Thoracic aorta (tissue), 1 donor: ENCODE measurements around the gene HMGB4.

DNA sequence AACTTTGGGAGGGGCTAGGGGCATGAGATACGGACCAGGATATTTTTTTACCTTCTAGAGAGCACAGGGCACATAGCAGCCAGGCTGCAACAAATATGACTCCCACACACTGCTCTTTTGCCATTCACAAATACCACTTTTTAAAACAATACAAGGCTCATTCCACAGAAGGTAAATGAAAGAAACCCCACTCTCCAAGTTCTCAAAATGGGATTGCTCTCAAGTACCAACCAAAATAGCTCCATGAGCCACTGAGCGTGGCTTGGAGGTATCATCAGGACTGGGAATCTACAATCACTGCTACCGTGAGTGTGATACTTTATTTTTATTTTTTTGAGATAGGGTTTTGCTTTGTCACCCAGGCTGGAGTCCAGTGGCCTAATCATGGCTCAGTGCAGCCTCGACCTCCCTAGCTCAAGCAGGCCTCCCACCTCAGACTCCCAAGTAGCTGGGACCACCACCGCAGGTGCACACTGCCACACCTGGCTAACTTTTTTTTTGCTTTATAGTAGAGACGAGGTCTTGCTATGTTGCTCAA, 19.2 kb downstream of the AK2 start:
- RAMPAGE, long total RNA = no peak

DNA sequence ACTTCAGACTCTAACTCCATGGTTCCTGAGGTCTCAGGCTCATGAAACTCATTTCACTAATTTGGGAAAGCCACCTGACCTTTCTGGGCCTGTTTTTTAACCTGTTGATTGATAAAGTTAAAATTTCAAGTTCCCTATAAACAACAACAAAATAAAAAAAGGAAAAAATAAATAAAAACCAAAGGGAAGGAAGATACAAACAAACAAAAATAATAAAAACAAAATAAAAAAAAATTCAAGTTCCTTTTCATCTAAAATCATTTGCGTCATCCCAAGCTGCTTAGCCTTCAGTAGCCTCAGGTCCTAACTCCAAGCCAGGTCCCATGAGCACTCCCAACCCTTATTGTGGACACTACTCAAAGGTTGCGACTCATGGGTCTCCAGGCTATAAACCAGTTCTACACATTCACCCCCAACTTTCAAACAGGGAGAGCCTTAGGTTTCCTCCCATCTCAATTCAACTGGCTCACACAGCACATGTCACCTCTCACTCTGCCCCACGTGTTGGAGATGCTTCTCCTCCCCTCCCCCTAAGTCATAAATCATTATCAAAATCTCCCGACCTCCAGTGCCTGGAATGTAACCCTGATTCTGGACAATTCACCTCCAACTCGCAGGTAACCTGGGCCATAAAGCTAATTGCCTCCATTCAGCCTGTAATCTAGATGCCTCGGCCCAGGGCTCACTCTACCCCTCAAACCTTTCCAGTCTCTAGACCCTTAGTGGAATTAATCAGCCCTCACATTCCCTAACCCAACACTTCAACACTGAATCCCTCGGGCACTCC, 738 bp downstream of the AK2 start:
- RAMPAGE, long total RNA = no peak

- RAMPAGE, long total RNA = no peak
Measured at GRCh38 chr1:33055364-33055563, 18.6 kb upstream of the AK2 start.

- RAMPAGE, long total RNA = no peak
Measured at GRCh38 chr1:33330941-33331575, 10.2 kb upstream of the A3GALT2 start.

GRCh38 chr1:33338416-33339328, 17.8 kb upstream of the A3GALT2 start:
- RAMPAGE, long total RNA = no peak

DNA sequence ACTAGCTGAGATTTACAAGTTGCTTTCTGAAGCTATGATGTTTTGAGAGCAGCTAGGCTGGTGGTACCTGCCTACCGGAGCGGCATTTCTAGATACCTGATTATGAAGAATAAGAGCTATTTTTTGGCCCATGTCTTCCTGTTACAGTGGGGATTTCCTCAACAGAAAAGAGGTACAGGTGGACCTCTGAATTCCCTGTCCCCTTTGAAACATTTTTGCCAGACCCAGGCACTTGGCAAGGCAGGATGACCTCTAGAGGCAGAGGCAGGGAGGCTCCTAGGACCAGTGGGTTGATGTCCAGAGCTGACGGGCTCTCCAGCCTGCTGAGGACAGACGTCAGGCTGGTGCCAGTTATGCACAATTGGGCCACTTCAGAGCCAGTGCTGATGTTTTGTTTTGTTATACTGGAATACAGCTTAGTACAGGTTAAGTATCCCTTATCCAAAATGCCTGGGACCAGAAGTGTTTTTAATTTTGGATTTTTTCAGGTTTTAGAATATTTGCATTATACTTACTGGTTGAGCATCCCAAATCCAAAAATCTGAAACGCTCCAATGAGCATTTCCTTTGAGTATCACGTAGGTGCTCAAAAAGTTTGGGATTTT, 18.5 kb upstream of the A3GALT2 start:
- RAMPAGE, long total RNA = no peak

DNA sequence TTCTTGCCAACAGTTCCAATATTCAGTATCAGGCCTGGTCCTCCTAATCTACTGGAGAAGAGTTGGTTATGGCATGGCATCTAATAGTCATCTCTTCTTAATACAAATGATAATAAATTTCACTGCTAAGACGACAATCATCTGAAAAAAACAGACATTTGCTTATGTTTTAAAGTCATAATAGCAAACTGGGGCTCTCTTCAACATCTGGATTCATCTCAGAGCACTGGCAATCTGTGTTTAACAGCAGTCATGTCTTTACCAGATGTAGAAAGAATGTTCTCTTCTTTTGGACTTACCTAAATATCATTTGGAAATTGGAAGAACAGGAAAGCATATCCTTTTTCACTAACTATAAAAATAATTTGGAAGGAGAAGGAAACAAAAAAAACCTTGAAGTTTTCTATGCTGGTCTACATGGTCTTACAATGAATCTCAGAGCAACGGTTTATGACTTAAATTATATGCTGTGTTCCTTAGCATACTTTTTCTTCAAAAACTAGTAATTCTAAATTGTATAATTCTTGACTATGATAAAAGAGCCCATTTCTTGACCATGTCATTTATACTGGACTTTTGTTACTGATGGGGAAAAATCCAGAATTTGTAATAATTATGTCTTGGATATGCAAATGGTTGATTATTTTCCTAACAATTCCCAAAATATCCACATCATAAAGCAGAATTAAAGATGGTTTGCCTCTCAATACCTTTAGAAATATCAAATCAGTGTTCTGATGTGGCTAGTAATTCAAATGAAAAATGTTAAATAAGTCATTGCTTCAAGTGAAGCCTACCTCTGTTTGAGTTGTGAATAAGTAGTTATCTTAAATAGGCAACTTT, 24.4 kb upstream of the A3GALT2 start:
- RAMPAGE, long total RNA = no peak

- RAMPAGE, long total RNA = no peak
Measured at GRCh38 chr1:33364651-33364996, 43.7 kb upstream of the A3GALT2 start.

DNA sequence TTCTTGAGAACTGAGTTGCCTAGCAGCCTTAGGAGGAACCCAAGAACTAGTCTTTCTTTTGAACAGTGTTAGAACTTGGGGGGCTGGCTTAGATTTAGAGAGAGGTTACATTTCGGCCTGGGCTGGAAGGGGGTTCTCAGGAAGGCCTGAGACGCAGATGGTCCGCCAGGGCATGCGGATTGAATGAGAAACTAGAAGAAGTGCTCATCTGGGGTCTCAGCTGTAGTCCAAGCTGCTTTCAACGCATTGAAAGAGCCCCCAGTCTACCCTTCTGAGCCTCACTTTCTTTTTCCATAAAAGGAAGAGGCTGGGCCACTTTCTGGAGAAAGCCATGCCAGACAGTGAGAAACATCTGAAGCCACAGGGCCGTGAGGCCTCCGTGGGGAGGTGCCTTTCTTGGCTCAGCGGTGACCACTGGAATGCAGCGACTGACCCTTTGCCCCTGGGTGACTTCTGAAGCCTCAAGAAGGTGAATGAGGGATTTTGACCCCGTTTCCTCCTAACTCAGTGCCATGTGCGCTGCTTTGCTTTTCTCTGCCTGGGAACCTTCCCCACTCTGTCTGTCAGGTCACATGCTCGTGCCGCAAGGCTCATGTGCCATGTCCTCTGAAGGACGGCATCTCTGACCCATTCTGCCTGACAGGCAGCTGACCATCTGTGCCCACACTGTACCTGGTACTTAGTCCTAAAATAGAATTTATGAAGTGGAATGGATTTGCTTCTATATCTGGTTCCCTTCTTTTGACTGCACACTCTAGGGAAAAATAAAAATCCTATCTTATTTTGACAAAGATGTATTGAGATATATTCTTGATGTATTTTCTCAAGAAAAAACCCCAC, 44.6 kb upstream of the A3GALT2 start:
- RAMPAGE, long total RNA = no peak

DNA sequence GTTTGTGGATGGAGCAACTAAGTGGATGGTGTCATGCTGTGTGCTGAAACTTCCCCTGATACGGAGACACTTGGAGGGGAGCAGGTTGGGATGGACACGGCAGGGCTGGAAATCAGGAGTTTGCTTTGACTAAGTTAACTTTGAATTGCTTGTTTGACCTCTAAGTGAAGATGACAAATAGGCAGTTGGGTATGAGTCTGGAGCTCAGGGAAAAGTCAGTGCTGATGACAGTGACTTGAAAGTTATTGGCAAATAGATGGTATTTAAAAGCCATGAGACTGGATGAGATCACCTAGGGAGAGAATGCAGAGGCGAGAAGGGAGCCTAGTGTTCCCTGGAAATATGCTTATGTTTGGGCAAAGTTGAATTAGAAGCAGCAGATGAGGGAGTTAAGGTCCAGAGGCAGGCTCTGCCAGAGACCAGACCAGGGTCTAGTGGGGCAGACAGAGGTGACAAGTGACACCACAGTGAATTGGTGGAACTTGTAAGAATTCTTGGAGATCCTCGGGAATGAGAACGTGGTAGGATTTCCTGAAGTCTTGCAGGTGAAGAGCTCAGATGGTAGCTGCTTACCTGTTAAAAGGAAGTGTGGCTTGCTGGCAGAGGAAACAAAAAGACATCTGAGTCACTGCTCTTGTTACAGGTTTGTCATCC, 12.6 kb upstream of the ZSCAN20 start:
- RAMPAGE, long total RNA = no peak

DNA sequence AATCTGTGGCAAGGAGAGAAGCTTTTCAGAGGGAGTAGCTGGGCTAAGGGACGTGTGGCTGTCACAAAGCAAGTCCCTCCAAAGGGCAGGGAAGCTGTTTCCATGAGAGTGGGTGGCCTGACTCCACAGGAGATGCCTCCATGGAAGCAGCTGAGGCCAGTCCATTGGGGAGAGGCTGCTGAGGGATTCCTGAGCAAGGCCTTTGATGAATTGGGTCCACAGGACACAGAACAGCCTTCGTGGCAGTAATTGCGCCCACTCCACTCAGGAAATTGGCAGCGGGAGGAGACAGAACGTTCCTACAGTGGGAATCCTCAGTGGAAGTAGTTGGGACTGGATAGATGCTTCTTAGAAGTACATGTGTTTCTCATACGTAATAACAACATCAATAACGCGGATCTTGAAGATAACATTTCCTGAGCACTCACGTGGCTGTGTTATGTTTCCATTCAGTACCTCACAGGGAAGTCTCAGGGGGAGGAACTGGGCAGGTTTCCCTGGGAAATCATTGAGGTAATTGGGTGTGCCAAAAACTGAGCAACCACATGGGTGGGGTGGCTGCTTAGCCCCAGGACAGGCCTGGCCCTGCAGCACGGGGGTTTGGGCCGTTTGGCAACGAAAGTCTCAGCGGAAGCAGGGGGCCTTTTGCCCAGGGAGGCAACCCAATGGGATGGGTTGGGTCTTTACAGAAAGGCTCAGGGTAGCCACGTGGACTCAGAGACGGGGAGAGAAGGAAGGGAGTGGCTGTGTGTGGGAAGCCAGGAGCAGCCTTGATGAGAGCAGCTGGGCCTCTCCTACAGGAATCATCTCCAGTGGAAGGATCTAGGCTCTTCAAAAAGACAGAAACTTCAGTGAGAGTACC, 133.8 kb downstream of the ZSCAN20 start:
- RAMPAGE, long total RNA = no peak

DNA sequence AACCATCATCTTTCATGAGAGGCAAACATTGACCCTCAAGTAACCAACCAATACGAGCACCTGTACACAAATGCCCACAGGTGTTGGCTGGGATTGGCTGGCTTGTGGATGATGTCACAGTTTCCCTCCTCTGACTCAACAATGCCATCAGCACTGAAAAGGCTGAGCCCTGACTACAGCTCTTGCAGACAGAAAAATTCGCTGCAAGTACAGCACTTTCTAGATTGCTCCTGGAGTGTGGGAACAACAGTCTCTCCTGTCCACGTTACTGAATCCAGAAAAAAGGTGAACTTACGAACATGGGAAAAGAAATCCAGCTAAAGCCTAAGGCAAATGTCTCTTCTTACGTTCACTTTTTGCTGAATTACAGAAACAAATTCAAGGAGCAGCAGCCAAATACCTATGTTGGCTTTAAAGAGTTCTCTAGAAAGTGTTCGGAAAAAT, at the start of gene HMGB4:
HMGB4 (plus strand) TSS at position 187 of the 444 bp plus-strand sequence.
- RAMPAGE, long total RNA = no peak

DNA sequence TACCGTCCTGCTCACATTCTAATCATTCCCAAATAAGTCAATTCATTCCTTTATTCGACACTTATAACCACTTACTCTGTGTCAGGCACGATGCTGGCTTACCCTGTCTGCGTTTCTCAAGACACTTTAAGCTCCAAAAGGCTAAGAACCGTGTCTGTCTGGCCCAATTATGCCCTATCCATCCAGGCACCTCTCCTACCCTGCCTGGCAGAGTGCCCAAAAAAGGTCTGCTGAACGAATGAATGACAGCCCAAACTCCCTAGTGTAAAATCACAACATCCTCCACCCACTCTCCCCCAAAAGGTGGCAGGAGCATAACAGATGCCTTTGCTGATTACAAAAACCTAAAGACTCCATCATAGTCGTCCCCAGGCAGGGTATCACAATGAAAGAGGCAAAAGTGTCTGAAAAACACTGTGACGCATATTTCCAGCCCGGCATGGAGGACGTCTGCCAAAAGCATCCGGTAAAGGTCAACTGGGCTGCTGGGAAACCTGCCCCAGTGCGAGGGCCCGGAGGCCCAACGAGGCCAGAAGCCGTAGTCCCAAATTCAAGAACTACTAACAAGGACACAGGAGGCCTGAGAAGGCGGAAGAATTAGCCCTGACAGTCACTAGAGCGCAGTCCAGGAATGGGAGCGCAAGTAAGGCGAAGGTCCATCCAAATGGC, 677 bp downstream of the SMIM12 start:
- RAMPAGE, long total RNA = no peak

DNA sequence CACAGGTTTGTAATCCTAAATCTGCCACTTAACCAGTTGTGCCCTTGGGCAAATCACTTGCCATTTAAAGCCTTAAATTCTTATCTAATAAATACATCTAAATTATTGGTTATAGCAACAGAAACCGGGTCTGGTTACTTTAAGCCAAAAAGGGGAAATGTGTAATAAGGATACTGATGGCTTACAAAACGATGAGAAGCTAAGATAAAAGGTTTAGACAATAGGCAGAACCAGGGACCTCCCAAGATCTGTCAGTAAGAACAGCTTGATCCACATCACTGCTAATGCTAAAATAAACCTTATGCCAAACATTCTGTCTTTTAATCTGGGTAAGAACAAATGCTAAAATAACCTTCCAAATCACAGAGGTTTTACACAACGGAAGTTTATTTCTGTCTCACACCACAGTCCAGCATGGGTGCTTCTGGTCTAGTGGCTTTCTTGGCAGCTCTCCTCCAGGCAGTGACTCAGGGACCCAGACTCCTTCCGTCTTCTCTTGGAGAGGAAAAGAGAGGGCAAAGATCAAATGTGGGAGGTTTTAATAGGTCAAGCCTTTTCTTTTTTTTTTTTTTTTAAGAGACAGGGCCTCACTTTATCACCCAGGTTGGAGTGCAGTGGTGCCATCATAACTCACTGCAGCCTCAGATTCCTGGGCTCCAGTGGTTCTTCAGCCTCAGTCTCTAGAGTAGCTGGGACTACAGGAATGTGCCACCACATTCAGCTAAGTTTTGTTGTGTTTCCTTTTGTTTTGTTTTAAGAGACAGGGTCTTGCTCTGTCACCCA, 16.4 kb upstream of the ZMYM1 start:
- RAMPAGE, long total RNA = no peak

DNA sequence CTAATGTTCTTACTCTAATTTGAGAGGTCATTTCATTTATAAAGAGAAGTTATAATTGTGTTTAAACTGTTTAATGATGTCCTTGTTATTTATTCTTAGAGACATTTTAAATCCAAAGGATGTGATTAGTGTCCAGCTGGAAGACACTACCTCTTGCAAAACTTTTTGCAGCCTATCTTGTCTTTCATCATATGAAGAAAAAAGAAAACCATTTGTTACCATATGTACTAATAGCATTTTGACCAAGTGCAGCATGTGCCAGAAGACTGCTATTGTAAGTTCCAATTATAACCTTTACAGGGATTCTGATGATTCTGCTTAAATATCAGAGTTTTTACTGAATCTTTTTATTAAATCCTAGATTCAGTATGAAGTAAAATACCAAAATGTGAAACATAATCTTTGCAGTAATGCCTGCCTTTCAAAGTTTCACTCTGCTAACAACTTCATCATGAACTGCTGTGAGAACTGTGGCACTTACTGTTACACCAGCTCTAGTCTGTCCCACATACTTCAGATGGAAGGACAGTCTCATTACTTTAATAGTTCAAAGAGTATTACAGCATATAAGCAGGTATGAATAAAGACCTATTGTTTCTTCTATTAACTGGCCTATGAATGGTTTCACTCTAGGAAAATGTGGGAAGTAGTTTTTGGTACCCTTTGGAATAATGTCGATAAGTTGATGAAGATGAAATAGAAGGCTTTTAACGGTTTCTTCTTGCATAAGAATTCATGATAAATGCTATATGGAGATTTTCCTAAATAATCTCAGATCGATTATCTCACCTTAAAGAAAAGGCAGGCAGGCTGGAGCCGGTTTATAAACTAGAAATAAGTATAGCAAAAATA, 25.2 kb downstream of the ZMYM1 start:
- RAMPAGE, long total RNA = no peak

DNA sequence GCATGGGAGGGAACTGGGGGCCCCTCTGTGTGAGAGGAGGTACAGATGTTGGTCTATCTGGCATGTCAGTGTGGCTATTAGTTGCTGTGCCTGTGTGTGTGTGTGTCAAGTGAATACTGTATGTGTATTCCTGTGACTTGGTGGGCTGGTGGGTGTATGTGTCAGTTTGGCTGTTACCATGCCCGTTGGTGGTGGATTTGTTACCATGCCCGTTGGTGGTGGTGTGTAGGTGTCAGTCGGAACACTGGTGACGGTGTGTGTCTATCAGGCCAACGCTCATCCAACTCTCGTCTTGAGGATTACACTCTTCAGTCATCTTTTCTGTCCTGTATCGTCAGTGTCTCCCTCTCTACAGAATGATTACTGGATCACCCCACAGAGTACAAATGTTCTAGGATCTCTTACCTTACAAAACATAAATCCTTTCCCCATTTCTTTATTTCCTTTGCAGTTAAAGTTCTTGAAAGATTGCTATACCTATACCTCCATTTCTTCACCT, 22.7 kb downstream of the TFAP2E start:
- RAMPAGE, long total RNA = no peak

DNA sequence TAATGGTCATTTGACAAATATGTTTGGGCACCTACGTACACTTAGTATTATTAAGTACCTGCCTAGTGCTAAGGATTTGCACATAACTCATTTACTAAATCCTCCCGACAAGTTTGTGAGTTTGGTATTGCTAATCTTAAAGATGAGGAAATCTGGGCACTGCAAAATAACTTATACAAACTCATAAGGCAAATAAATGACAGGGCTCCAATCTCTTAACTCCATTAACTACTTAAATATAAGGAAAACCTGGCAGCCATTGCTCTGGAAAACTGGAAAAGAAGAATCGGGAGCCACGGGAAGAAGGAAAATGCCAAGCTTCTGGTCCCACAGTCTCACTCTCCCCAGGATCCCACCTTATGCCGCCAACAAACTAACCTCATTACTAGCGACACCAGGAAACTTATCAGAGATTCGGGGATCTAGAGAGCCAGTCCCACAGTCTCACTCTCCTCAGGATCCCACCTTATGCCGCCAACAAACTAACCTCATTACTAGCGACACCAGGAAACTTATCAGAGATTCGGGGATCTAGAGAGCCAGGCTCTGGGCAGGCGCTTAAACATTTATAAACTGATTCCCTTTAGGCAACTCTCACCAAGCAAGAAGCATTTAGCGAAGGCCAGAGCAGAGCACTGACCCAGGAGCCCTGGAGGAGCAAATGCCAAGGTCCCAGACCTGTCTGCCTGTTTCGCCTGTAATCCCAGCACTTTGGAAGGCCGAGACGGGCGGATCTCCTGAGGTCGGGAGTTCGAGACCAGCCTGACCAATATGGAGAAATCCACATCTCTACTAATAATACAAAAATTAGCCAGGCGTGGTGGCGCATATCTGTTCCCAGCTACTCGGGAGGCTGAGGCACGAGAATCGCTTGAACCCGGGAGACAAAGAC, 844 bp downstream of the PSMB2 start:
- RAMPAGE, long total RNA = no peak

DNA sequence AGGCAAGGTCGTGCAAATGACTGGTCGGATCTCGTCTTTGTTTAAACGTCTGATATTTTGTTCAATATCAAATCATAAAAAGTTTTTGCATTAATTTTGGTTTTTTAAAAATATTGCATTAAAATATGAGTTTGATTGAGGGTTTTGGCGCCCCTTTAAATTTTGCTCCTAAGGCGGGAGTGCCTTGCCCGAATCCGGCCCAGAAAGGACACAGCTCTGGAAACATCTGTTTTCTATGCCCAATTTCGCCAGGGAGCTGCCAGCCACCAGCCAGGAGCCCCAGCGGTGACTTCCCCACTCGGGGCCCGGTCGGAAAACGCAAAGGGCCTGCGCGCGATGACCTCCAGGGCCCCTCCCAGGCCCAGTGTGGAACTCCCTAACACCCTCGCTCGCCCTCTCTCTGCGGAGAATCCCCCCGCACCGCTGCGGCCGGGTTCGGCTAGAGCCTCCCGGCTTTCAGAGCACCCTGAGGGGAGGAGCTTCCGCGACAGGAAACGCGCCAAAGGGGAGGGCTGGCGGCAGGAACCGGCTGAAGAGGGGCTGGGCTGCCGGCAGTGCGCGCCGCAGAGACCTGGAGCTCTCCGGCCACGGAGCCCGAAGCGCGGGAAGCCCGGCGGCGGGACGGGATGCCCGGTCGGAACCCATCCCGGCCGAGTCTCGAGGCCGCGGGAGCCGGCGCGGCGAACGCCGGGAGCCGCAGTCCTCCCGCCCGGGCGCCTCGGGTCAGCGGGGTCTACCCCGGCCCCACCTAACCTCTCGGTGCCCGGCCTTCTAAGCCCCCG, 546 bp downstream of the CLSPN start:
- RAMPAGE, long total RNA = no peak

DNA sequence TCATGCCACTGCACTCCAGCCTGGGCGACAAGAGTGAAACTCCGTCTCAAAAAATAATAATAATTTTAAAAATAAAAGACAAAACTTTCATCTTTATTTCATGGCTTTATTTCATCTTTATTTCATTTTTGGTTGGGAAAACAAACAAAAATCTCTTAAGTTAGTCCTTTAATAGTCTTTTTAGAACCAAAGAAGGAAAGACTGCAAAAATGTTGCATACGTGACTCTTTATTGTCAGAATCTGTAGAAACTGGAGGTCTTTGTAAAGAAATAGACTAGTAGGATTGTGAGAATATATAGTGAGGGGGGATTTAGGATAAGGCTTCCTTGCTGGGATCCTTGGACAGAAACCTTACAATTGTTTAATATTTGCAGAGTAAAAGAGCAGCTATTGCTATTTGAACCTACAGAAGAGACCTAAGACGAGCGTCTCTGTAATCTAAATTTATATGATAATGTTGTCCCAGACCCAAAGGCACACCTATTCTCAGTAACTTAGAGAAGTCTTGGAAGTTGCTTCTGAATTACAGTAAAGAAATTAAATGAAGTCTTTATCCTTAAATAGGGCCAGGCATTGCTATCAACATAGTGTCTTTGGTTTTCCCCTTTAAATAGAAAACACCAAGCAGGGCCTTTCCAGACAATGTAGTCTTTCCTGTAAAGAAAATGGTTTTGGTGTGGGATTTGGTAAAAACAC, 17.2 kb upstream of the TEKT2 start:
- RAMPAGE, long total RNA = start-site peak on the plus strand centred at position 374 of the sequence, 627 bp wide, 25 reads

- RAMPAGE, long total RNA = no peak
Measured at GRCh38 chr1:36150628-36151451, 1.6 kb upstream of the TRAPPC3 start.